GM06990 (cell line): Measurements from ENCODE around the genes RELB and MARK4.

DNA sequence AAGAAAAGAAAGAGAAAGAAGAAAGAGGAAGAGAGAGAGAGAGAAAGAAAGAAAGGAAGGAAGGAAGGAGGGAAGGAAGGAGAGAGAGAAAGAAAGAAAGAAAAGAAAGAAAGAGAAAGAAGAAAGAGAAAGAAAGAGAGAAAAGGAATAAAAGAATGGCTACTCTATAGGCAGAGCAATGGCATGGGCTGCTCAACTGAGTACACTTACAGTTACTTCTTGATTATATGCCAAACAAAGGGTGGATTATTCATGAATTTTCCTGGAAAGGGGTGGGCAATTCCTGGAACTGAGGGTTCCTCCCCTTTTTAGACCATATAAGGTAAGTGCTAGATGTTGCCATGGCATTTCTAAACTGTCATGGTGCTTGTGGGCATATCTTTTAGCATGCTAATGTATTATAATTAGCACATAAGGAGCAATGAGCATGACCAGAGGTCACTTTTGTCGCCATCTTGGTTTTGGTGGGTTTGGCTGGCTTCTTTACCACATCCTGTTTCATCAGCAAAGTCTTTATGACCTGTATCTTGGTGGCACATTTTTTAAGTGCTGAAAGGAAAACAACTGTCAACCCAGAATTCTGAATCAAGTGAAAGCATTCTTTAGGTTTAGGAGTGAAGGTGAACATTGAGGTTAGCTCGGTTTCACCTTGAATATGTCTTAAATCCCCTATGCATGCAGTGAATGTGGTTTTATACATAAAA, 25.6 kb upstream of the IGSF23 start:
- RRBS: no CpG with 5 or more reads among the region's 2 CpGs

DNA sequence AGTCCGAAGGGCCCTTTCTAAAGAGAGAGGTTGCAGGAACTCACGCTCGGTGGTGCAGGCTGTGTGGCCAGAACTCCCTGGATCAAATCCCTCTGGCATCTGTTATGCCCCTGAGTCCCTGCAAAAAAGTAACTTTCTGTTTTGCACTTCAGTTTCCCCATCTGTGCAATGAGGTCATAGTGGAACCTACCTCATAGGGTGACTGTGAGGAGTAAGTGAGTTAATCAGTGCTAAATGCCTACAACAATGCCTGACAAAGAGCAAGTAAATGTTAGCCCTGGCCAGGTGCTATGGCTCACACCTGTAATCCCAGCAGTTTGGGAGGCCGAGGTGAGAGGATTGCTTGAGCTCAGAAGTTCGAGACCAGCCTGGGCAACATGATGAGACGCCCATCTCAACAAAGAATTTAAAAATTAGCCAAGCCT, 7.4 kb downstream of the IGSF23 start:
- RRBS: no CpG with 5 or more reads among the region's 6 CpGs

DNA sequence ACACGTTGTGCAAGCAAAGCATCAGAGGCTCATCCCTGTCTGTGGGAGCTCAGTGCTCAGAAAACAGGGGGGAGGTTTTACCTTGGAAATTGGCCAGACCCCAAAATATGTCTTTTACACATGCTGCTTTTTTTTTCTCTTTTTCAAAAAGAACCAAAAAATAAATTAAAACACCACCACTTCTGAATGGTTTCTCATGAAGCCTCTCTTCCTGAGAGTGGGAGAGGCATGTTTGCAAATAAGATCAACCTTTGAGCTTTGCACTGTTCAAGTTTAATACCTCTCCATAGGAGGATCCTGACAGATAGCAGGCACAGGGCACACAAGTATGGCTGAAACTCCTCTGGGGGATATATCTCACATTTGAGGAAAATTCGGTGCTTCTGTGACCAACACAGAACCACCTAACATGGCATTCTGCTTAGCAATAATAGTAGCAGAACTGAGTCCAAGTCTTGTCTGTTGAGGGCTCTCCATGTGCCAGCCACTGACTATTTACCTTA, 7.1 kb upstream of the PVR start:
- RRBS: no CpG with 5 or more reads among the region's 2 CpGs

- RRBS: no CpG with 5 or more reads among the region's 10 CpGs
Measured at GRCh38 chr19:44639053-44639675, 4.5 kb upstream of the PVR start.

DNA sequence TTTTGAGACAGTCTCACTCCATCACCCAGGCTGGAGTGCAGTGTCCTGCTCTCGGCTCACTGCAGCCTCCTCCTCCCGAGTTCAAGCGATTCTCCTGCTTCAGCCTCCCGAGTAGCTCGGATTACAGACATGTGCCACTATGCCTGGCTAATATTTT, 900 bp downstream of the PVR start:
- RRBS: no CpG with 5 or more reads among the region's 5 CpGs

- RRBS: 64% methylated on average over 9 of the region's 37 CpGs
Measured at GRCh38 chr19:44647095-44647620, 3.4 kb downstream of the PVR start.

DNA sequence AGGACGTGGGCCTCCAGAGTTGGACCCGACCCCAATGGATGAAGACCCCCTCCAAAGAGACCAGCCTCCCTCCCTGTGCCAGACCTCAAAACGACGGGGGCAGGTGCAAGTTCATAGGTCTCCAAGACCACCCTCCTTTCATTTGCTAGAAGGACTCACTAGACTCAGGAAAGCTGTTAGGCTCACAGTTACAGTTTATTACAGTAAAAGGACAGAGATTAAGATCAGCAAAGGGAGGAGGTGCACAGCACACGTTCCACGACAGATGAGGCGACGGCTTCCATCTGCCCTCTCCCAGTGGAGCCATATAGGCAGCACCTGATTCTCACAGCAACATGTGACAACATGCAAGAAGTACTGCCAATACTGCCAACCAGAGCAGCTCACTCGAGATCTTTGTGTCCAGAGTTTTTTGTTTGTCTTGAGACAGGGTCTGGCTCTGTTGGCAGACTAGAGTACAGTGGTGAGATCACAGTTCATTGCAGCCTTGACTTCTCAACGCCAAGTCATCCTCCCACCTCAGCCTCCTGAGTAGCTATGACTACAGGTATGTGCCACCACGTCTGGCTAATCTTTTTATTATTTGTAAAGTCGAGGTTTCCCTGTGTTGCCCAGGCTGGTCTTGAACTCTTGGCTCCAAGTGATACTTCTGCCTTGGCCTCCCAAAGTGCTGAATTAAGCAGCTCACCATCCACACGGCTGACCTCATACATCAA, 9.3 kb upstream of the CEACAM19 start:
- RRBS: no CpG with 5 or more reads among the region's 13 CpGs

DNA sequence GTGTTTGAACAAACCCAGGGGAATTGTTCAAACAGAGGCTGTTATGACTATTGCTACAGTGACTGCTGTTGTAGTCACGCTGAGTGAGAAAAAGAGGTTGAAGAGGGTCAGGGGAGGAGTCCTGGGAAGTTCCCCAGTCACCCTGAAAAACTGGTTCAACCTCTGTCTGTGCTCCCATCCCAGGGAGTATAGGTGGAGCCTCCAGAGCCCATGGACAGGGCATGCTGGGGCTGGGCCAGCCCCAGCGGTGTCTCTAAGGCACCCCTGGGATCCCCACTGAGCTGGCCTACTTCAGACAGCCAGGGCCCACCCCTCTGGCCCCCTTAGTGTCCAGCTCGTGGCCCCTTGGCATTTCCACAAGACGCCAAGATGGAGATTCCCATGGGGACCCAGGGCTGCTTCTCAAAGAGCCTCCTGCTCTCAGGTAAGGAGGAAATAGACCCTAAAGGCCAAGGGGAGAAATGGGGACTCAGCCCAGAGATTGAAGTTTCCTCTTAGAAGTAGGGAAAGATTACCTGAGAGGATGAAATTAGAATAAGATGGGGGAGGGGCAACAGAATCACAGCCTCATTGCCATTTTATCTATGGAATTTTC, 378 bp downstream of the CEACAM19 start:
- RRBS: no CpG with 5 or more reads among the region's 4 CpGs

DNA sequence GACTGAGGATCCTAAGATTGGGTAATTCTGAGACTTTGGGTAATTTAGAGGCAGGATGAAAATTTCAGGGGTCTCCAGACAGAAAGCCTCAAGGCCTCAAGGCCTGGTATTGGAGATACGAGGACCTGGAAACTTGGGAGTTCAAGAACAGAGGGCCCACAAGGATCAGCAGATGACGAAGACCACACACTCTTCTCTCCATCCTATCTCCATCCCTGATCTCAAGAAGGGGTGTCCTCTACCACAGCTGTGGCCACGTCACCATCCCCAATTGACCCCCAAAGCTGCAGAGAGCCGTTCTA, 1.2 kb downstream of the BCL3 start:
- RRBS: no CpG with 5 or more reads among the region's 4 CpGs

GRCh38 chr19:44756166-44756442, 7.6 kb downstream of the BCL3 start:
- RRBS: no CpG with 5 or more reads among the region's 5 CpGs

DNA sequence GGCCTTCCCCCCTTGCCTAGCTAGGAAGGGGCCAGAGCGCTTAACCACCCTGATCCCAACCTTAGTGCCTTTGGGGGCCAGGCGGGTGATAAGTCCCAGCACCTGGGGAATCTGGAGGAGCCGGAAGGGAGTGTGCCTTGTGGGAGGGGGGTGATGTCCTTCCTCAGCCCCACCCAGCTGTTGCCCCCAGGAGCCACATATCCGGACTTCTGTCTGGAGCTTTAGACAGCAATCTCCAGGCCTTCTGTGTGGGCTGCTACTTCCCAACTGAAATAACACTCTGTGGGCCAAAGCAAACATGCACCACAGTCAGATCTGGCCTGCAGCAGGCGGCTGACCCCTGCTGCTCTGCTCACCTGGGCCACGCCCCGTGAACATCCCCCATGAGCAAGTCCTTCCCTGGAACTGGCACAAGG, 10.5 kb downstream of the NECTIN2 start:
- RRBS: 24% methylated on average over 2 of the region's 7 CpGs

DNA sequence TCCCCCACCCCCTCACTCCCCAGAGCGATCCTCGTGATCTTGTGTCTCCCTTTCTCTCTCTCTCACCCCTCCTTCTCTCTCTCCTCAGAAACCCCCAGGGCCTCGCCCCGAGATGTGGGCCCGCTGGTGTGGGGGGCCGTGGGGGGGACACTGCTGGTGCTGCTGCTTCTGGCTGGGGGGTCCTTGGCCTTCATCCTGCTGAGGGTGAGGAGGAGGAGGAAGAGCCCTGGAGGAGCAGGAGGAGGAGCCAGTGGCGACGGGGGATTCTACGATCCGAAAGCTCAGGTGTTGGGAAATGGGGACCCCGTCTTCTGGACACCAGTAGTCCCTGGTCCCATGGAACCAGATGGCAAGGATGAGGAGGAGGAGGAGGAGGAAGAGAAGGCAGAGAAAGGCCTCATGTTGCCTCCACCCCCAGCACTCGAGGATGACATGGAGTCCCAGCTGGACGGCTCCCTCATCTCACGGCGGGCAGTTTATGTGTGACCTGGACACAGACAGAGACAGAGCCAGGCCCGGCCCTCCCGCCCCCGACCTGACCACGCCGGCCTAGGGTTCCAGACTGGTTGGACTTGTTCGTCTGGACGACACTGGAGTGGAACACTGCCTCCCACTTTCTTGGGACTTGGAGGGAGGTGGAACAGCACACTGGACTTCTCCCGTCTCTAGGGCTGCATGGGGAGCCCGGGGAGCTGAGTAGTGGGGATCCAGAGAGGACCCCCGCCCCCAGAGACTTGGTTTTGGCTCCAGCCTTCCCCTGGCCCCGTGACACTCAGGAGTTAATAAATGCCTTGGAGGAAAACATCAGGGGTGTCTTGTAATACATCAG, 12.7 kb upstream of the TOMM40 start:
- RRBS: no CpG with 5 or more reads among the region's 26 CpGs

- RRBS: 3% methylated on average over 40 of the region's 80 CpGs
Measured at GRCh38 chr19:45001119-45001789, at the start of gene RELB. Gene RELB, plus strand, starts transcription at chr19:45001464.

DNA sequence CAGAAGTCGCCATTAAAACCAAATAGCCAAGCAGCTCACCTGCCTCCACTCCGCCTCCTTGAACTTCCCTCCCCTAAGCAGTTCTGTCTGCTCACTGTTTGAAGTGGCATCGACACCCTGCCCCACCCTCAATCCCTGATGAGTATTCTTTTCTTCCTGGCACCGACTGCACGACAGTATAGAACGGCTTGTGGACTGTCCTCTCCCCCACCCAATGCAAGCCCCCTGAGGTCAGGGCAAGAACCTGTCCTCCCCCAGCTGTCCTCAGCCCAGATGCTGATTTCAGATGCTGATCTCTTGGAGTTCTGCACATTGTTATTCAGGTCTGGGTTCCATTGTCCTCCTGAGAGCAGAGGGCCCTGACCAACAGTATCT, 1.0 kb upstream of the ZNF296 start:
- RRBS: no CpG with 5 or more reads among the region's 6 CpGs

DNA sequence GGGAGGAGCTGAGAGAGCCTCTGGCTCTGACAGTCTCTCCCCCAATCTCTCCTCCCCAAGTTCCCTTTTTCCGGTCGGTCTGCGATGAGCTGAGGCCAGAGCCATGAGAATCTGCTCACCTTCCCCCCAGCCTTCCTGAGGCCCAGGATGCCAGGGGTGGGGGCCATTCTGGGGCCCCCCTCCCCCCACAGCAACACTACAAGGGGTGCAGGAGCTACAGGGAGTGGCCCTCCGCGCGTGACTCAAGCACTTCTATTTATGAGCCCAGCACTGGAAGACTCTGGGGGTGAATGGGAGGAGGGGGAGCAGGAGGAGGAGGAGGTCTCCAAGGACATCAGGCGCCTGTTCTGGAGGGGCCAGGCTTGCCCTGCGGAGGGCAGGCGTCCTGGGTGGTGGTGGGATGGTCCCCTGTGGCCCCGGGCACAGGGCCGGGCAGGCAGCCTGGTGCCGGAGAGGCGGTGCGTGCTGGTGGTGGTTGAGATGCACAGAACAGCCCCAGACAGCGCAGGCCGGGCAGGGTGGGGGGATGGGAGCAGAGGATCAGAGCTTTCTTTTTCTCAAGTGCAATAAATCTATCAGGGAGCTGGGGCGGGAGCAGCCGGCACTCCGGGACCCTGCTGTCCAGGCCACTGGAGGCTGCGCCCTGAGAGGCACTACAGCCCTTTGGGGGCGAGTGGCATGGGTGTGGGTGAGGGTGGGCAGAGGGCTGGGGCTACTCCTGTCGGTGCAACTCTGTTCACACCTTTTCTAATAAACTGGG, 14.1 kb downstream of the NKPD1 start:
- RRBS: 97% methylated on average over 6 of the region's 22 CpGs

GRCh38 chr19:45164550-45165143, 3.9 kb upstream of the NKPD1 start:
- RRBS: 6% methylated on average over 14 of the region's 22 CpGs

- RRBS: 2% methylated on average over 15 of the region's 48 CpGs
Measured at GRCh38 chr19:45250986-45251376, at the start of gene MARK4. Gene MARK4, plus strand, starts transcription at chr19:45251271.

GRCh38 chr19:45279697-45280311, 28.7 kb downstream of the MARK4 start:
- RRBS: no CpG with 5 or more reads among the region's 5 CpGs

- RRBS: 77% methylated on average over 4 of the region's 18 CpGs
Measured at GRCh38 chr19:45408891-45409734, 2.7 kb downstream of the POLR1G start.

DNA sequence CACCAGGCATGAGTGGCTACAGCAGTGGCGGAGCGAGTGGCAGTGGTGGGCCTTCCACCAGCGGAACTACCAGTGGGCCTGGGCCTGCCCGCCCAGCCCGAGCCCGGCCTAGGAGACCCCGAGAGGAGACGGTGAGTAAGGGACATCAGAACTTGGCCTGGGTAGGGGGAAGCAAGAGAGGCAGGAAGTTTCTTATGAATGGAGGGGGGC, 2.9 kb downstream of the FOSB start:
- RRBS: no CpG with 5 or more reads among the region's 8 CpGs